M059J (cell line): ENCODE measurements around the gene NIFK.

GRCh38 chr2:120524925-120525552 lies 179.1 kb downstream of the INHBB start:
- RAMPAGE, long total RNA = no peak

GRCh38 chr2:120541255-120542123 lies 194.2 kb upstream of the GLI2 start:
- RAMPAGE, long total RNA = no peak

DNA sequence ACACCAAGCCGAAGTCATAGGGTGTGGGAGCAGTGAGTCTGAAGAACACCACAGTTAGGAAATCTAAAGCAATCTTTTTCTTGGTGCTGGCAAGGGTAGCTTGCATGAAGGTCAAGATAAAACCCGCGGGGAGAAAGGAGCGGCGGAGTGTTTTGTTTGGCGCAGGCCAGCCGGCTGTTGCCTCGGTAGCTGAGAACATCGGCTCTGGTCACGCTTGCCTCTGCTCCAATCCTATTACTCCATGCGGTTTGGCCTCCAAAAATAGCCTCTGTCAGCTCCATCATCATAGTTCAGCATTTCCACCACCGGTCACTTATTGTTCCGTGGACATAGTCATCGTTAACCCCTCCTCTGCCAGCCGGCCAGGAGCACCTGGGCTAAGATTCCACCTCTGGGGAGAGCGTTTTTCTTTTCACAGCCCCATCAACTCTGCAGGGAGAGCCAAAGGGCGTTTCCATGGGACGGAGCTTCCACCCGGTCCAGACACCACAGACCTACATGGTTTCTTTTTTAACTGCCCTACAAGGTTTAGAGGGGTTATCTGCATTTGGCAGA lies 169.0 kb upstream of the GLI2 start:
- RAMPAGE, long total RNA = no peak

DNA sequence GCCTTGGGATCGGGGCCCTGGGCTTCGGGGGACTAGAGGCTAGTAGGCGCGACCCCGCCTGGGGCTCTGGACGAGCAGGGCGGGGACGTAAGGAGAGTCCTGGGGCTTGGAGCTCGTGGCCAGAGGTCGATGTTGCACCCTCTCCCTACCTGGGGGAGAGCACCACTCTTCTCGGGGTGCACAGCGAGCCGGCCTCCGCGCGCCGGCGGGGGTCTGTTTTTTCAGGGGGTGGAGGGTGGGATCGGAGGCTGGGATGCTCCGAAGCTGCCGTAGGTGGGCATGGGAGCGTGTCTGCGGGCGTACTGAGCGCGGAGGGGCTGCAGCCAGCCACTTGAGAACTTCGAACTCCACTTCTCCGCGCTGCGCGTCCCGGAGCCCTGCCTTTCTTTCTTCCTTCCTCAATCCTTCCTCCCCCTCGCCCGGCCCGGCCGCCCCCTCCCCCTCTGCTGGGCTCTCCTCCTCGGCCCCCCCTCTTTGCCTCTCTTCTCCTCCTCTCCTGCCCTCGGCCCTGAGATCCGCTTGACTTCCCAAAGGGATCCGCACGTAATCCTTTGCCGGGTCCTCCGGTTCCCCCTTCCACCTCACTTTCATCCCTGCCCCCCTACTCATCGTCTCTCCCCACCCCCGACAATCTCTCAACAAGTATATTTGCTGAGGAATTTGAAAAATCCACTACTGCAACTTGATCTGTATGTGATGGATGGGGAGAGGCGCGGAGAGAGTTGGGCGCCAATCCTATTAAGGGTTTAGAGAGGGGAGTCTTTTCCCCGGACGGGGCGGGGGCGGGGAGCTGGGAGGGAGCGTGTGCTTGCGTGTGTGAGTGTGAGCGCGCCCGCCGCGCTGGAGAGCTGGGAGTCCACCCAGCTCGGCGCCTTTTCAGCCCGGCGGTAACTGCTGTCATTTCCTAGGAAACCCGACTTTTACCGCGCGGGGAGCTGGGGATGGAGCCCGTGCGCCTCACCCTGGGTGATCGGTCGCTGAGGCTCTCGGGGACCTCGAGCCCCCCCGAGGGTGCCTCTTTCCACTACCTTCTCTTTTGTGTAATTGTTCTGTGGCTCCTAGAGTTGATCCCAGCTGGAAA lies 1.1 kb downstream of the GLI2 start:
- RAMPAGE, long total RNA = no peak

DNA sequence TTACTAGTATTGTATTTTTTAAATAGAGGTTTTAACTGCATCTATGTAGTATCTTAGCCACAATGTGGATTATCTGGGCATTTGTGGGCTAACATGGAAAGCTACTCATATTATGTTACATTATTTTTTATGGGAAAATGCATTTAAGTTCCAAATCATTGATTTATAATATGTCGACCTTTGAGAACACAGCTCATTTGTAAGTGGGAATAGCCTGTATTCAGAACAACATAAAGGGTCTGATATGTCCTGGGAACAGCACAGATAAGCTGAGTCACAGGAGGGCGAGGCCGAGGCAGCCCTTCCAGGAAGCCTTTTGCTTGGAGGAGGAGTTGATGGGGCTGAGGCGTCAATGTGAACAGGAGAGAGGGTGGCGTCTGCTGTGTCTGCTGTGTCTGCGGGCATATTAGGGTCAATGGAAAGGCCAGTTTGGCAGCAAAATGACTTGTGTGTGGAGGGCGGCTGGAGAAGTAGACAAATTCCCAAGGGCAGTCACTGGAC lies 127.9 kb downstream of the GLI2 start:
- RAMPAGE, long total RNA = no peak

GRCh38 chr2:120912053-120912927 lies 176.6 kb downstream of the GLI2 start:
- RAMPAGE, long total RNA = no peak

- RAMPAGE, long total RNA = no peak
Observed at GRCh38 chr2:121071005-121071446, 214.0 kb downstream of the TFCP2L1 start.

GRCh38 chr2:121221069-121221612 lies 63.9 kb downstream of the TFCP2L1 start:
- RAMPAGE, long total RNA = no peak

DNA sequence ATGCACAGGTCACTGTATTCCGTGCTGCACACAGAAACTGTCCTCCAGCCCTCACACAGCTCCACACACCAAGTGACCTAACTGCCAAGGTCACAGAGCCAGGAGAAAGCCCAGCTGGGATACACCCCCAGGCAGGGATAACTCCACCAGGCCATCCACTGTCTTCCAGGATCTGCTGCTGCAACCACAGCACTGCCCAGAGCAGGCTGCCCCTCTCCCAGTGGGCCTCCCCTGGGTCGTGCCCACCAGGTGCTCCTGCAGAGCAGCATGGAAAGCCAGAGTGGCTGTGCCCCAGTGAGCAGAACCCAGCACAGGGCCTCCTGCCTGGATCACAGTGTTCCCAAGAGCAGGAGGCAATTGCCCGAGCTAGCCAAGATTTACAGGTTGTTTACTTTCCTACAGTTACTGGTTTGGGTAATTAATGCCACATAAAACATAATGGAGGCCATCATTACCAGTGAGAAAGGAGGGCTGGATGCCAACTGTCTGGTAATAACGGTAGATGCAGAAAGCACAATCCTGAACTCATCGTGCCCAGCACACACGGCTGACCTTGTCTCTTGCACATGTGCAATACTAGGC lies 24.4 kb downstream of the TFCP2L1 start:
- RAMPAGE, long total RNA = no peak

GRCh38 chr2:121555093-121555484 lies 94.2 kb downstream of the CLASP1 start:
- RAMPAGE, long total RNA = no peak

DNA sequence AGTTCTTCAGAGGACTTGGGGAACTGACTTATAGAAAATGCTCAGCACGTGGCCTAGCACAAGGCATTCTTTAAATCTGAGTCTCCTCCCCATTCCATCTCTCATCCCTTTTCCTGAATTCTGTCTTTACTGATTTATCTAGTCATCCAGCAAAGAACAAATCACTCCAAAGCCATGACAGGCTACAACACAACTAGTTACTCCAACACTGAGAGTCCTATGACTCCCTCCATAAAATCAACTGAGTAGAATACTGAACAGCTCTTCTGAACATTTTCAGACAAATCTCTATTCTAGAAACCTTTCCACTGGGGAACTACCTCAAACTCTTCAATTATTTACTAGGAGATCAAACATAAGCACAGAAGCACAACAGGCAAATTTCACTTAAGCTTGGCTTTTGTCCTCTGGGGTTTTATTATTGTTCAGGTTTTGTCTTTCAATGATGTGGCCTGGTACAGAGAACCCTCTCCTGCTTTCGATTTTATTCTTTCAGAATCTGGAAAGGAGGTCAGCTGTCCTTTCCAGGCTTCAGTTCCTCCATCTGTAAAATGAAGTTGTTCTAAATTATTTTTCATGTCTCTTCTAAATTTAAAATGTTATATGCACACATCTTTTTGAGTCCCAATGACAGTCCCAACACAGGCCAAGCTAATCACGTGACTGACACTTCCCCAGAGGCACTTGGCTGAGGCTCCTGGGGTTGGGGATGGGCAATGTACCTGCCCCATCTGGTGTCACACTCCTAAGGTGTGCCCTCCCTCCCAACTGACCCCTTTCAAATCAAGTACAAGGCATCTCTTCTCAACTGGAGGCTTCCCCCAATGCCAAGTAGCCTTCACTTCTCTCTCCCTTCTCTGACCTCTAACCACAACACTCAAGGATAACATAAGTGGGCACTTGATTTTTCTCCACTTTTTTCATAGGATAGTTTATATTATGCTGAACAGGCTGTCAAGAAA lies 86.7 kb downstream of the CLASP1 start:
- RAMPAGE, long total RNA = no peak

DNA sequence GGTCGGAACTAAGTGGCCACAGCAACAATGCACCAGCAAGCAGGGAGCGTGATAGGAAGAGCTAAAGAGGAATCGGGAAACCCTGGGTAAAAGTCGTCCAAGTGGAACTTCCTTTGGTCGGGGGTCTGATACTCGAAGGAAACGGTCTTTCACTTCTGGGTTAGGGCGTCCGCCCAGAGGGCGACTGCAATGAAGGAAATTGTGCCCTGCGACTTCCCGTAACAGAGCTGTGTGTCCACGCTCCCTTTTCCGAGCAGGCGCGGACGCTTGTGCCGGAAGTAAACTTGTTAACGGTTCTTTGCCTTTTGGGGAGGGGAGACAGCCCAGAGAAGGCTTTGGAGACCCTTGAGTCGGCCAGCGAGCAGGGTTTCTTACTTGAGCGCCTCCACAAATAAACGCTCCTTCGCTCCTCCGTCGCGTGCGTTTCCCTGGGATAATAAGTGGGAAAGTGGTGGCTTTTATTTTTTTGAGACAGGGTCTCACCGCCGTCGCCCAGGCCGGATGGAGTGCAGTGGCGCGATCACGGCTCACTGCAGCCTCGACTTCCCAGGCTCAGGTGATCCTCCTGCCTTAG lies 651 bp upstream of the CLASP1 start:
- RAMPAGE, long total RNA = no peak

DNA sequence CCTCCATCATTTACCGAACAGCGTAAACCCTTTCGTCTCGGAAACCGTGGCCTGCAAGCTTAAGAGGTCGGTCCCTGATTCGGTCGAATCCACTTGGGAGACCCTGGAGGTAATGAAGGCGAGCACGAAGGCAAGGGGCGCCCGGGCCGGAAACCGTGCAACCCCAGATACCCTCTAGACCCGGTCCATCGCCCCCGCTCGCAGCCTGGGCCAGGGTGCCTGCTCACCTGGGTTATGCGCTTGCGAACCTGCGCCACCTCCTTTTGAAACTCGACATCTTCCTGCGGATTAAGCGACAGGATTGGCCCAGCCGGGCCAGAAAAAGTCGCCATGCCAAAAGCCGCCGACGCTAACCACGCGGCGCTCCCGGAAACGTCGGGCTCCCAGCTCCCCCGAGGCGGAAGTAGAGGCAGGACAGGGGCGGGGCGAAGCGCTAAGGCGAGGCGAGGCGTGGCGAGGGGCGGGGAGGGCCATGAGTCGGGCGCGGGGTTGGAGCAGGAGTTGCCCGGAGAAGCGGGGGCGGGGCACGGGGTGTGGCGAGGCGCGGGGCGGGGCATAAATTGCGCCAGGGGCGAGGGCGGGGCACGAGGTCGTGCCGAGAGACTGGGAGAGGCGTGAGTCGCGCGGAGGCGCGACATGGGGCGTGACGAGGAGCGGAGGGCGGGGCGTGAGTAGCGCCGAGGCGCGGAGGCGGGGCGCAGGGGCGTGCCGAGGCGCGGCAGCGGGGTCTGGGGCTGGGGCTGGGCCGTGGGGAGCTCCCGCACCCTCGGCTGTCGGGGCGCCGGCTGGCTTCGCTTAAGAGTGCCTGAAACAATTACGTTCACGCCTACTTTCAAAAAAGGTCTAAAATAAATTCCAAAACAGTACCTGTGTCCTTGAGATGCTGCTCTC lies at the start of gene NIFK:
NIFK (minus strand) TSS at position 357 of the 891 bp plus-strand sequence.
- RAMPAGE, long total RNA = start-site peak on the minus strand centred at position 372 of the sequence, 55 bp wide, 1,024 and 581 reads in 2 replicates

- RAMPAGE, long total RNA = no peak
Observed at GRCh38 chr2:122493753-122494193, 738.3 kb downstream of the TSN start.

DNA sequence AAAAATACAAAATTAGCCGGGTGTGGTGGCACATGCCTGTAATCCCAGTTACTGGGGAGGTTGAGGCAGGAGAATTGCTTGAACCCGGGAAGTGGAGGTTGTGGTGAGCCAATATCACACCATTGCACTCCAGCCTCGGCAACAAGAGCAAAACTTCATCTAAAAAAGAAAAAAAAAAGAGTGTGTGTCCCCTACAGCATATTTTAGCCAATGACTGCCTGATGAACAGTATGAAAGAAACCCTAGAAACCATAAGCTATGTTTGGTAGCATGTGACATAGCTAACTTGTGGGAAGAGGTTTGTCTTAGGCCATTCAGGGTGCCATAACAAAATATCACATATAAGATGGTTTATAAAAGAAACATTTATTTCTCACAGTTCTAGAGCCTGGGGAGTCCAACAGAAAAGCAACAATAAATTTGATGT lies 891.4 kb upstream of the CNTNAP5 start:
- RAMPAGE, long total RNA = no peak

GRCh38 chr2:124343808-124344160 lies 318.7 kb downstream of the CNTNAP5 start:
- RAMPAGE, long total RNA = no peak

- RAMPAGE, long total RNA = no peak
Observed at GRCh38 chr2:126212691-126213273, 443.2 kb upstream of the GYPC start.

- RAMPAGE, long total RNA = no peak
Observed at GRCh38 chr2:126446203-126446689, 209.7 kb upstream of the GYPC start.

DNA sequence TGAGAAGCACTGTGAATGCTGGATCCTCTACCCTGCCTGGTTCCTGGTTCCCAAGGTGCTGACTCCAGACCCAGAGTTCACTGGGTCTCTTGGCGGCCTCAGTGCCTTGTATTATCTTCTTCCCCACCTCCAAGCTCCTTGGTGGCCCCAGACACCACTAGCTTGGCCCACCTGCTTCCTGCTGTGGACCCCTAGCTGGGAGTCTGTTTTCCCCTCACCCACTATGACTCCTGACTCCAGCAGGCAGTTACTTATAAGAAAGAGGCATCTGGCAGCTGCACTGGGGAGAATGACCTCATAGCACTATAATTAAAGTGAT lies 32.5 kb downstream of the GYPC start:
- RAMPAGE, long total RNA = no peak

GRCh38 chr2:127050410-127050643 lies 56.6 kb downstream of the BIN1 start:
- RAMPAGE, long total RNA = no peak